Measurements from ENCODE around the genes CTXN1, ZNF177 and PIN1.

- PRO-cap: no peak
Observed at GRCh38 chr19:7908605-7908998, 4.9 kb downstream of the MAP2K7 start.

DNA sequence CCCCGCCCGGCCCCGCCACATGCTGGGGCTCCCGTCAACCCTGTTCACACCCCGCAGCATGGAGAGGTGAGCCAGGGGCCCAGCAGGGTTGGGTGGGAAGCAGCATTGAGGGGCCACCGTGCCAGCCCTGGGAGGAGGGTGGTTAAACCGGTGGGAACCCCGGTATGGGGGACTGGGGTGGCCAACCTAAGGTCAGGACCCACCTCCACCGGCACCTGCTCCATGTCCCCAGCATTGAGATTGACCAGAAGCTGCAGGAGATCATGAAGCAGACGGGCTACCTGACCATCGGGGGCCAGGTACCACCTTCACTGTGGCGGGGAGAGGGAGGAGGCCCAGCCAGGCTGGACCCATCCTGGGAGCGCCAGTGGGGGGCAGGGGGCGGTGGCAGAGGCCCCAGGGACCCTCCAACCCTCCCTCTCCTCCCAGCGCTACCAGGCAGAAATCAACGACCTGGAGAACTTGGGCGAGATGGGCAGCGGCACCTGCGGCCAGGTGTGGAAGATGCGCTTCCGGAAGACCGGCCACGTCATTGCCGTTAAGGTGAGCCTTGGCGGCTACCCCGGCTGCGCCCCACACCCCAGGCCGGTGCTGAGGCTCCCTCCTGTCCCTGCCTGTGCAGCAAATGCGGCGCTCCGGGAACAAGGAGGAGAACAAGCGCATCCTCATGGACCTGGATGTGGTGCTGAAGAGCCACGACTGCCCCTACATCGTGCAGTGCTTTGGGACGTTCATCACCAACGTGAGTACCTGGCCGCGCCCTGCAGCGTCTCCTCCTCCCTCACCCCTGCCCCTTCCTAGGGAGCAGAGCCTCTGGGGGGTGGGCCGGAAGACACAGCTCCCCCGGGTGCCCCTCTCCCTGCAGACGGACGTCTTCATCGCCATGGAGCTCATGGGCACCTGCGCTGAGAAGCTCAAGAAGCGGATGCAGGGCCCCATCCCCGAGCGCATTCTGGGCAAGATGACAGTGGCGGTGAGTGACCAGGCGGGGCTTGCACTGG, 4.5 kb upstream of the TGFBR3L start:
- PRO-cap: no peak

GRCh38 chr19:7919194-7919416, 1.0 kb upstream of the SNAPC2 start:
- PRO-cap: no peak

GRCh38 chr19:7925874-7926825, at the start of gene CTXN1:
Gene CTXN1, minus strand, starts transcription at chr19:7926135.
- PRO-cap: bidirectional peak, plus-strand start at chr19:7926242, minus-strand start at chr19:7926104

GRCh38 chr19:8052138-8052460, 461 bp upstream of the CCL25 start:
- PRO-cap: no peak

DNA sequence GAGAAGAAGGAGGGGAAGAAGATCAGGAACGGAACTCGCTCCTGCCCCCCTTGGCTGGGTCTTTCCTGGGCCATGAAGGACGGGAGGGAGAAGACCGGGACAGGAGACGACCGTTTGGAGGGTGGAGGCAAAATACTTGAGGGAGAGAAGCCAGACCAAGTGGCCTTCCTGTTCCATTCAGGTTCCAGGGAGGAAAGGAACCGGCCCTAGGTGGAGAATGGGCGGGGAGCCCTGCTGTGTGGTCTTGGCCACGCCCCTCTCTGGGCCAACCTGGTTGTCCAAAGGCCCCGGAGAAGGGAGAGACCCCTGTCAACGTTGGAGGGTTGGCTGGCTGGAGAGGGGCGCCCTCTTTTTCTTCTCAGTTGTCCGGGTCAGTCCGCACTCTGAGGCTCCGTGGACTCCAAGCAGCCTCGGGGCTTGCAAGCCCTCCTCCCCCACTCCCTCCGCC, 891 bp downstream of the FBN3 start:
- PRO-cap: no peak

DNA sequence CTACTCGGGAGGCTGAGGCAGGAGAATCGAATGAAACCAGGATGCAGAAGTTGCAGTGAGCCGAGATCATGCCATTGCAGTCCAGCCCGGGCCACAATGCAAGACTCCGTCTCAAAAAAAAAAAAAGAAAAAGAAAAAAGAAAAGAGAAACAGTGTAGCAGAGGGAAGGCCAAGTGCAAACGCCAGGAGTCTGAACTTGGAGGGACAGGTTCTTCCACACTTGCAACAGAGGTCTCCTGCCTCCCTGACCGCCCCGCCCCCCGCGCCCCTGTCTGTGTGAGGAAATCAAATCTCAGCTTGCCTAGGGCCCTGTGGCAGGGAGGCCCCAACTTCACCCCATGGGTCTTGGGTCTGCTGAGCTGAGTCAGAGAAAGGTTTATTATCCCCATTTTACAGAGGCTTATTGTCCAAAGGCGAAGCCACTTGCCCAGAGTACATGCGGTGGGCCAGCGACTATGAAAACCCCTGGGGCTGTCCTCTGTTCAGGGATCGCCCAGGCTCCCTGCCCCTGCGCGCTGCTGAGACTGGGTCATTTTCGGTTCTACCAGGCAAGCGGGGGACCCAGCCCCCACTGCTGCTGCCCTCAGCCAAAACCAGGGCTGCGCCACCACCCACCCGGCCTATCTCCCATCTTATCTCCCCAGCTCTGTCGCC, 1.1 kb upstream of the CERS4 start:
- PRO-cap: no peak

DNA sequence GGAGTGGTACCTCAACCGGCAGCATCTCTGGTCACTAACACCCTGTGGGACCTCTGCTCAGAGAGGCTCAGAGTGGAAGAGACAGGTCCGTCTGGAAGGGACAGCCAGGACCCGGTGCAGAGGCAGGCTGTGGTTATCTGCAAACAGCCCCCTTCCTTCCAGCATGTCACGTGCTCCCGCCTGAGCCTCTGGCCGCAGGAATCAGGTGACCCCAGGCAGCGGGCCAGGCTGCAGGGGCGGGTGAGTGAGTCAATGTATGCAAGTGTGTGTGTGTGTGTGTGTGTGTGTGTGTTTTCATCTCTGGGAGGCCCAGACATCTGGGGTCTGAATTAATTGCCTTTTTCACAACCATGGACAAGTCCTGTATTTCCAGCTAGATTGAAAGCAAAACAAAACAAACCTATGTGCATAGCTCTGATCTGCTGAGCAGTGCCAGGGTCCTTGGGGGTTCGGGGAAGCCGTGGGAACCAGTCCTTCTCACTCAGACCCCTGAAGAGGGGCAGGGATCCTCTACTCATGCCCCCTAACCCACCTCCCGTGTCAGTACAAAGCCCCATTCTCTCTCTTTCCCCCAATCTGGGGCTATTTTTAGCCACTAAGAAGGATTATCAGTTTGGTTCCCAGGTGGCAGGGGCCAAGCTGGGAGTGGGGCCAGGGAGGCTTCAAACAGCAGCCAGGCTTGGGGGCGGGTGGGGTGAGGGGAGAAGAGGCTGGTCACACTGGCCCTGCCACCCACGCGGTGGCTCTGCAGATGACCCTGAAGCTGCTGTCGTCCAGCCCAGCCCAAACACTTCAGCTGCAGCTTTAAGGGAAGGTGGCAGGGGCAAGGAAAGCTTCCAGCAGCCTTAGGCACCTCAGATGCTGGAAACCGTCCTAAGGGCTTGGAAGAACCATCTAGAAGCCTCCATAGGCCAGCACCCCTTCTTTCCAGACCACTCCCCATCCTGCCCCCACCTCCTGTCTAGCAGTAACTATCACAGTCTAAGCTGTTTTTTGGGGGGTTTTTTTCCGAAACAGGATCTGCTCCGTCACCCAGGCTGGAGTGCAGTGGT, 31.5 kb downstream of the CERS4 start:
- PRO-cap: unidirectional peak, minus-strand start at position 116 of the sequence

DNA sequence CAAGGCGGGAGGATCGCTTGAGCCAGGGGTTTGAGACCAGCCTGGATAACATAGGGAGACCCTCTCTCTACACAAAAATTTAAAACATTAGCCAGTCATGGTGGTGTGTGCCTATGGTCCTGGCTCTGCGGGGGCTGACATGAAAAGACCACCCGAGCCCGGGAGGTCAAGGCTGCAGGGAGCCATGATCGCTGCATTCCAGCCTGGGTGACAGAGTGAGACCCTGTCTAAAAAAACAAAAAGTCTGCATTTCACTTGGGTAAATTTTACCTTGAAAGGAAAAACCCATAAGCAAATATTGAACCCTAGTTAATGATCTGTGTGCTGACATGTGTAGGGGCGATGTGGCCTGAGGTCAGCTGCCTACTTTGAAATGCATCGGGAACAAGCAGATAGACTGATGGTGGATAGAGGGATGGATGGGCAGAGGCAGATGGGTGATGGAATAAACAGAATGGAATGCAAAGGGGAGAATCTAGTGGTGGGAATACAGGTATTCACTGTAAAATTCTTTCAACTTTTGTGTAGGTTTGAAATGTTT, 37.2 kb downstream of the CERS4 start:
- PRO-cap: no peak

DNA sequence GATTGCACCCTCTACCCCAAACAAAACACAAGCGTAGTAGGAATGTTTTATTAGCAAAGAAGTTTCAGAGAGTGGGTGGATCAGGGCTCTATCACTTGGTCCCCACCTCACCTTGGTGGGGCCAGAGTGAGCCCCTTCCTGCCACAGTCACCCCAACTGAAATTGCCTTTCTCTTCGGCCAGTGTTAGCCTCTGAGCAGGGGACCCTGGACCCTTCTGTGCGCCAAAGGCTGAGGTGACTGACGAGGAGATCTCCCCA, 1.2 kb downstream of the RPS28 start:
- PRO-cap: no peak

DNA sequence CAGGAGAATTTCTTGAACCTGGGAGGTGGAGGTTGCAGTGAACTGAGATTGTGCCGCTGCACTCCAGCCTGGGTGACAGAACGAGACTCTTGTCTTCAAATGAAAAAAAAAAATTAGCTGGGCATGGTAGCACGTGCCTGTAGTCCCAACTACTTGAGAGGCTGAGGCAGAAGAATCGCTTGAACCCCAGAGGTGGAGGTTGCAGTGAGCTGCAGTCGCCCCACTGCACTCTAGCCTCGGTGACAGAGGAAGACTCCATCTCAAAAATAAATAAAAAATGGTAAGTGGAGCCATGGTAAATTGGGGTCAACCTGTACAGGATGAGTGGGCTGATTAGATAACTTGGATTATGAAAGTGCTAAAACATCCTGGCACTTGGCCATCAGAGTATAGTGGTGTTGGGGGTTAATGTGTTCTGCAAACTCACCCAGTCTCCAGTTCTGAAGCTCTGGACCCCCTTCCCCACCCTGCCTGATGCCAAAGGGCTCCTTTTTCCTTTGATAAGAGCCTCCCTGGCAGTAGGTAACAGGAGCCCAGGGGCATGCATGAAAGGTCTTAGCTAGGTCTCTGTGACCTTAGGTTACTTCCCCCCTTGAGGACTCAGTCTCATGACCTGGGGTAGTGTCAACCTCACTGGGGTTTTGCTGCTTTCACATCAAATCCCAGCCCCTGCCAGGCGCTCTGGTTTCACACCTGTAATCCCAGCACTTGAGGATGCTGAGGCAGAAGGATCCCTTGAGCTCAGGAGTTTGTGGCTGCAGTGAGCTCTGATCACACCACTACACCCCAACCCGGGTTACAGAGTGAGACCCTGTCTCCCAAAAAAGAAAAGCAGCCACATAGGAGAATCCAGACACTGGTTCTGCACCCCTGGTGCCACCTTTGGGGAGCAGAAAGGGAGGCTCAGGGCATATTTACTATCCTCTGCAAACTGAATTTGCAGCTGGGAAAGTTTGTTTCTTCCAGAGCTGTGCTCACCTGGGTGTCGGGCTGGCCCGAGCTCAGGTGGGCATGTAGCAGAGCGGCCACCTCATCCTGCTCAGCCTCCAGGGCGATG, 2.5 kb downstream of the RPS28 start:
- PRO-cap: no peak

DNA sequence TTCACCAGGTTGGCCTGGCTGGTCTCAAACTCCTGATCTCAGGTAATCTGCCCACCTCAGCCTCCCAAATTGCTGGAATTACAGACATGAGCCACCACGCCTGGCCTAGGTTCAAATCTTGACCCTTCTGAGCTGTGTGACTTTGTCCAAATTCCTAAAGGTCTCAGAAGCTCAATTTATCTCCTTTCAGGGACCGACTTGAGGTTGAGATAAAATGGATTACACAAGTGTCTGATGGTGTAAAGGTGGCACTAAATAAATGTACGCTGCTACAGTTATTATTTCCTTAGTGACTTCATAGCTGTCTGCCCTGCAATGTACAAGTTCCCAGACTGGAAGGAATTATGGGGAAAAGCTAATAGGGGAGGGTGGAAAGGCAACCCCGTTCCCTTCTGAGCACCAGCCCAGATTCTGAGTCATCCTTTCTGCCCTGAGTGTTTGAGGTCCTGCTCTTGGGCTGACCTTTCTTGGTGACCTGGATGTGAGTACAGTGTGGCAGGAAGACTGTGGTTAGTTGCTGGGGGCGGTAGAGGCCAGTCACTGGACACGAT, 8.5 kb upstream of the ANGPTL4 start:
- PRO-cap: no peak

GRCh38 chr19:8459797-8460256, 15.1 kb downstream of the HNRNPM start:
- PRO-cap: no peak

- PRO-cap: no peak
Observed at GRCh38 chr19:8482376-8483258, 19.8 kb downstream of the PRAM1 start.

DNA sequence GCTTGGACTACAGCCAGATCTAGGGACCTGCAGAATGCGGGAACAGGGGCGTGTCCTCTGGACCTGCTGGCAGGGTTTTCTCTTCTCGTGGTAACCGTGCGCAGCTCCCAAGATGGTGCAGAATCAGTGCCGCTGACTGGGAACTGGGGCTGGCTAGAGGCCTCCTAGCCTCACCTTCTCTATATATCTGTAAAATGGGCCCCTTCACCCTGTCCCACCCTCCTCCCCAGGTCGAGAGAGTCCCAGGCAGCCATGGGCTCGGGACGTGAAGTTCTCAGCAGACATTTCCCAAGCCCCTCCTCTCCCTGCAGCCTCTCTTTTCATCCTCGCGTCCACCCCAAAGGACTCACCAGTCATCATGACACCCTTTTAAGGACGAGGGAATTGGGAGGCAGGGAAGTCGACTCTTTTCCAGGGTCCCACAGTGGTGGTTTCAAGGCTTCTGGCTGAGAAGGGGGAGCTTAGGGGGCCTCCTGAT, 4.4 kb upstream of the PRAM1 start:
- PRO-cap: no peak

DNA sequence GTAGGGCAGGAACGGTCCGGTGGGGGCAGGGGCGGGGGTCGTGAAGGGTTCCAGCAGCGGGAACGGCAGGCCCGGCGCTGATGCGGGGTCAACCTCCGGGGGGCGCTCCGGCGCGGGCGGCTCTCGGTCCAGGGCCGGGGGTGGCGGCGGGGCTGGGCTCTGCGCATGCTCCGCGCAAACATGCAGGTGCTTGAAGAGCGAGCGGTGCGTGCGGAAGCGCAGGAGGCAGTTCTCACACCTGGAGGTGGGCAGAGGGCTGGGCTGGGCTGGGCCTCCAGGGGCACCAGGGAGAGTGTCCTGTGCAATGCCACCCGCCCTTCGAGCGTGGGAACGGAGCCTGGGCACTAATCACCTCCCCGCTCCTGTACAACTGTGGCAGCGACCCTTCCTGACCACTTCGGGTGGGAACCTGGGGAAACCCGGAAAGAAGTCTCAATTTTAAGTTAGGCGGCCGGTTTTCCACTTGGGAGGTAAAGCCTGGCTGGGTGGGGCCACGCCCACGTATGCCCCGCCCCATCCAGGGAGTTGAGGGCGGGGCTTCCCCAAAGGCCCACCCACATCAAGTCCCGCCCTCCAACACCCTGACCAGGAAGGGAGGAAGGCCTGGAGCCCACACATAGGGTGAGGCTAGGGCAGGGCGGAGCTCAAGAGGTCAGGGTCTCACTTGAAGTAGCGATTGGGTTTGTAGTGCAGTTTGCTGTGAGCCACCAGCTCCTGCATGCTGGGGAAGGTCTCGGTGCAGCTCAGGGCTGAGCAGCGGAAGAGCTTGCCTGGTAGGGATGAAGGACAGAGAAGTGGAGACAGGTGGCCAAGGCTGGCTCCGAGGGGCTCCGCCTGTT, 2.0 kb downstream of the ZNF414 start:
- PRO-cap: no peak

GRCh38 chr19:9362854-9363475, at the start of gene ZNF177:
Gene ZNF177, plus strand, starts transcription at chr19:9363013.
- PRO-cap: no peak

DNA sequence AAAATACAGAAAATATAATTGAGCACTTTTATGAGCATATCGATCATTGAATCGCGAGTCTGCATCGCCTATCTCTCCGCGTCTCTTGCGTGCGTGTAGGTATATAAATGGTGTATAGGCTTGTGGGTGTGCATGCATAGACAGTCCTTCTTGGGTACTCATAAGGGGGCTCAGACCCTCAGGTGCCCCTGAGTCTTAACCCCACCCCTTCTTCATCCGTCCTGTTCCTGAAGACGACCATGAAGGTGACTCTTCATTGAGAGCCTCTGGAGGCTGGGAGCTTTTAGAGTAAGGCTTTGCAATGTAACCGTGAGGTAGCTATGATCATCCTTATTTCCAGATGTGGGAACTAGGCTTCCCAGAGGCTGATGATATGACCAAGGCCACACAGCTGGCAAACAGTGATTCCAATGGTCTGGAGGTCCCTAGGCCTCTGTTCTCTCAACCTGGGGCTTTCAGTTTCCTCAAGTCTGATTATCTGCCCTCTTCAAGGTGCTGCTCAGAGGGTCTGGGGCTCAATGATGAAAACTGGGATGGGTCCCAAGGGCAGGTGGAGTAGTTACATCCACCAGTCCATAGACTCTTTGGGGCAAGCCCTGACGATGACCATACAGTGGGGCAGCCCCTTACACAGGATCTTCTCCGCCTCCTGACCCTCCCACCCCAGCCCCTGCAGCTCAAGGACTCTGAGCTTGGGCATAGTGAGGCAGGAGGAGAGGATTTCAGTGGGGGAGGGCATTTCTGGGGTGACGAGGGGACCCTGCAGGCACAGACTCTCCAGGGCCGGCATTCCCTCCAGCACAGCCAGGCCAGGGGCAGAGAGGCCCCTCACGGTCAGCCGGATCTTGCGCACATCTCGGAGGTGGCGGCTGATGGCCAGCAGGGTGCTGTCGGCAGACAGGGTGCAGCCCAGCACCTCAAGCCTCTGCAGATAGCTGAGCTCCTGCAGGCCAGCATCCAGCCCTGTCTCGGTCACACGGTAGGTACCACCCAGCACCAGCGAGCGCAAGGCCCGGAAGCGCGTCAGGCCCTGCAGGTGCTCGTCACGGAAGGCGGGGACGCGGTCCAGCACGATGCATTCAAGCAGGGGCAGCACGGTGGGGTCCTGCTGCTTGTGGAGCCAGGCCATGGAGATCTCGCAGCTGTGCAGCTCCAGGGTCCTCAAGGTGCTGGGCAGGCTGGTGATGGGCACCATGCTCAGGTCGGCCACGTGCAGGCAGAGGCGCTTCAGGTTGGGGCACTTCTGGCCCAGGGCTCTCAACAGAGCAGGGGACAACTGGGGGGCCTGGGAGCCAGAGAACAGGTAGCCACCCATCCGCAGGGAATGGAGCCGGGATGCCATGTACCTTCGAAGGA, 8.1 kb downstream of the FBXL12 start:
- PRO-cap: no peak

DNA sequence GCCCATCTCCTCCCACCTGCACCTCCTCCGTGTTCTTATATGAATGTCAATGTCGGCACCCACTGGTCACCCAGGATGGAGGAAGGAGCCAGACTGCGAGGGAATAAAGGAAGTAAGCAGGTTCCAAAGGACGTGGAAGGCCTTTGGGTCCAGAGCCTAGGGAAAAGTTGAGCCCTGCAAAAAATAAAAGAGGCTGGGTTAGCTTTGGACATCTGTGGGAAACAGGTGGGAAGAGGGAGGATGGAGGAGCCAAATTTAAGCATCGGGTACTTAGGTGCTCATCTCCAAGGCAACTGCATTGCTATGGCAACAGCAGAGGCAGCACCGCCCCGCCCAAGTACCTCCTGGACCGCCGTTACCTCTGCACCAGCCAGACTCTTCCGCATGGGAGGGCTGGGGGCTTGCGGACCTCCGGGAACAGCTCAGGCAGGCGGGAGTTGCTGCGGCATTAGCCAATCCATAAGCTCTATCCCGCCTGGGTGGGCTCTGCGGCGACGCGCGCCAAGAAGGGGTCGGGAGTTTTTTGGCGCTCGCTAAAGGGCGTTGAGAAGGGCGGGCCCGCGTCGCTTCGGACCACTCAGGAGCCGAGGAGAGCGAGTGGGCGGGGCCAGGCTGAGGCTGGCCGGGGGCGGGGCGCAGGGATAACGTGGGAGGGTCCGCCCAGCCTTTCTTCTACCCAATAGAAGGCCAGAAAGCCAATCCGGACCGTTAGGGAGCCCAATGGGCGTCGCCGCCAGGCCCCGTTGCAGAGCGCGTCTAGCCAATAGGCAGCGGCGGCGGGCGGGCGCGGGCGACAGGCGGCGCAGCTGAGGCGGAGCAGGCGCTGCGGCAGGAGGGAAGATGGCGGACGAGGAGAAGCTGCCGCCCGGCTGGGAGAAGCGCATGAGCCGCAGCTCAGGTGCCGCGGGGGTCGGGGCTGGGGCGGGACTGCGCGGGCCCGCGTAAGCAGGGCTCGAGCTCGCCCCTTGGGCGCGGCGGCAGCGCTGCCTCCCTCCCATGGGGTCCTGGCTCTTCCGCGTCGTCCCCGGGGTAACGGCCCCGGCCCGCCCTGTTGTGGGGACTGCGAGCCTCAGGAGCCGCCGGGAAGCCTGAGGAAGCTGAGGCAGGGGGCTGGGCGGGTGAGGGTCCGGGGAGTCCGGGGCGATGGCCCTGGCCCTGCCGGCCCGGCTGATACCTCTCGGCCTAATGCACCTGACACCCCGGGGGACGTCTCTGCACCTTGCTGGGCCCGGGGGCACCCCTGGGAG, at the start of gene PIN1:
Gene PIN1, plus strand, starts transcription at position 814 of the 1,247 bp plus-strand sequence.
- PRO-cap: bidirectional peak, plus-strand start at position 831 of the sequence, minus-strand start at position 670 of the sequence; unidirectional peak, plus-strand start at position 831 of the sequence

DNA sequence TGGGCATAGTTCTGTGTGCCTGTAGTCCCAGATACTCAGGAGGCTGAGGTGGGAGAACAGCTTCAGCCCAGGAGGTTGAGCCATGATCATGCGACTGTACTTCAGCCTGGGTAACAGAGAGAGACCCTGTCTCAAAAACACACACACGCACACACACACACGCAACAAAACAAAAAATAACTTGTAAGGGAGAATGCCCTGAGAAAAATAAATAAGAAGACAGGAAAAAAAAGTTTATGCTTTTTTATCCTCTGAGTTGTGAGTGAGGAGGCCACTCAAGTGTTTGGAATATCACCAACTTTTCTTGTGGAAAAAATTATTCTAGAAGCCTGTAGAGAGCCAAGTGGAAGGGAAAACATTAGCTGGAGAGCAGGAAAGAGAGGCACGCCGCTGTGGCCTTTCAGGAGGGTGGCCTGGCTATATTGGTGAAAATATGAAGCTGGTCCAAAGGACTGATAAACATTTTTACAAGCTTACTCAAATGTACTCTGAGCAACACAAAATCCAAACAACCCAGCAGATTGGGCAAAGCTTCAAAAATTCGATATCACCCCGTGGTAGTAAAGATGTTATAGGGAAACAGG, 2.2 kb upstream of the EIF3G start:
- PRO-cap: no peak

Measured in rectum (tissue), 1 donor.